H9 (cell line): ENCODE measurements around a stretch of chr2.

DNA sequence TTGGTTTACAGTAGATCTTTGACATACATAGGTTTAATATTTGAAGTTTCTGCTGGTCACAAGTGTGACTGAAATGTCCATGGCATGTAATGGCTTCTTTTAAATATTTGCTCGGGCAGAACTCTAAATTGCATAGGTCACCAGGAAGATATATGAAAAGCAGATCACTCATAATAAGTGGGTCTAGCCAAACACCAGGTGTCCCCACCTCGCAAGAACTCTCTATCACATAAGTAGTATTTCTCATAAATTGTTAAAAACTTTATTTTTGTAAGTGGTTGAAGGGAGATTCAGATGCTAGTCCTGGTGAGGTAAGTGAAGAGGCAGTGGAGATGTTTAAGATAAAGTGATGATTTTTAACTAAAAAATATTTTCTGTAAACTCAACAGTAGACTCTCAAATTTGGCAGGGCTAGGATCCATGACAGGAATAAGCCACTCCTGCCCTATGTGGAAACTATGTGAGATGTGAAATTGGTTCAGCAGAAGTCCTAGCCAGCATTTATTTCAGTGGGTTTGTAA lies 11.1 kb downstream of the CNOT11 start:
- PRO-cap: no peak

DNA sequence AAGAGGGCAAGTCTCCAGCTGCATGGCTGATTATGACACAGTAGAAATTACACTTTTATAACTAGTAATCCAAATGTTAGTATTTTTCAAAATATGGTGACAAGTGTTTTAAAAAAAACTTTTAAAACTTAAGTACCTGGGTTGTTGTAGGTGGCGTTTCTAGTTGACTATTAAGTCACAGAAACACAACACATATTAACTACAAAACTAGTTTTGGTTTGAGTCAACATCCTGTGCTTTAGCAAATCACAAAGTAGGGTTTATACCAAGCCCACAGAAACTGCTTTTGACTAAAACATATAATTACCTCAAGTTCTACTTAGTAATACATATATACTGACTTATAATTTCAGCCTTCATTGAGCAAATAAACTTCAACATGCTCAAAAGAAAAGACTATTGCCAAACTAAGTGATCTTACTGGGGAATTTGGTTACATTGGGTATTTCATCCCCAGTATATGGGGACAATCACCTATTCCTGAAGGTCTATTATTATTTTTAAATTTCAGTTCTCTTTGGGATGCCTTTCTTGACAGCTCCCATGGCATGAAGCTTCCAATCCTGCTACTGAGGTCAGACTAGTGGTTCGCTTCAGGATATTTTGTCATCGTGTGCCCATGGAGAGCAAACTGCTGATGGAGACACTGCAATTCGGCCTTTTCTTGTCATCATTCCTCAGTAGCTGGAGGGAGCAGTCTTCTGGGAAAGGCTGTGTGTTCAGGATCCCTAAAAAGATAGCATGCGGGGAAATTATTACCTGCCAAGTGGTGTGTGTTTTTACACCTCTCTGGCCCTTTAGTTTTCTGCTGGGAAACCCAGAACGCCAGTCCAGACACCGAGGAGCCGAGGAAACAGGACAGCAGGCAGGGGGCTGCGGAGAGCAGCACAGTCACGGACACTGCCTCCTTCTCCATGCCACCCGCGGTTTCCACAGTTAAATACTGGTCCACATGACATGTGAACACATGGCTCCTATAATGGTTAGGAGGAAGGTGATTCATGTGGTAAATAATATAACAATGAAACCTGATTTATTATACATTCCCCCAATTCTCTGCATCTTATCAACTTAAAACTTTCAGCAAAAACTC lies 20.0 kb downstream of the CNOT11 start:
- PRO-cap: no peak

DNA sequence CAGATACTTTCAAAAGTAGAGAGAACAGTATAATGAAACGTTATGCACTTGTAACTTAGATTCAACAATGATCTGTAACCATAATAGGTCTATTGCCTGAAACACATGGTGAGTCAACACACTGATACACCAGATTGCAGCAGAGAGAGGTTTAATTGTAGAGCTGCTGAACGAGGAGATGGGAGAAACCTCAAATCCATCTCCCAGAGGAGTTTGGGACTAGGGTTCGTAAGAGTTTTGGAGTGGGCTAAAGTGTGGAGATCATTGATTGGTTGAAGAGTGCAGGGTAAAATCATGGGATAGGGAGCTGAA lies 2.5 kb upstream of the RNF149 start:
- PRO-cap: no peak

GRCh38 chr2:101516953-101517876 lies 42.3 kb upstream of the RFX8 start:
- PRO-cap: no peak

DNA sequence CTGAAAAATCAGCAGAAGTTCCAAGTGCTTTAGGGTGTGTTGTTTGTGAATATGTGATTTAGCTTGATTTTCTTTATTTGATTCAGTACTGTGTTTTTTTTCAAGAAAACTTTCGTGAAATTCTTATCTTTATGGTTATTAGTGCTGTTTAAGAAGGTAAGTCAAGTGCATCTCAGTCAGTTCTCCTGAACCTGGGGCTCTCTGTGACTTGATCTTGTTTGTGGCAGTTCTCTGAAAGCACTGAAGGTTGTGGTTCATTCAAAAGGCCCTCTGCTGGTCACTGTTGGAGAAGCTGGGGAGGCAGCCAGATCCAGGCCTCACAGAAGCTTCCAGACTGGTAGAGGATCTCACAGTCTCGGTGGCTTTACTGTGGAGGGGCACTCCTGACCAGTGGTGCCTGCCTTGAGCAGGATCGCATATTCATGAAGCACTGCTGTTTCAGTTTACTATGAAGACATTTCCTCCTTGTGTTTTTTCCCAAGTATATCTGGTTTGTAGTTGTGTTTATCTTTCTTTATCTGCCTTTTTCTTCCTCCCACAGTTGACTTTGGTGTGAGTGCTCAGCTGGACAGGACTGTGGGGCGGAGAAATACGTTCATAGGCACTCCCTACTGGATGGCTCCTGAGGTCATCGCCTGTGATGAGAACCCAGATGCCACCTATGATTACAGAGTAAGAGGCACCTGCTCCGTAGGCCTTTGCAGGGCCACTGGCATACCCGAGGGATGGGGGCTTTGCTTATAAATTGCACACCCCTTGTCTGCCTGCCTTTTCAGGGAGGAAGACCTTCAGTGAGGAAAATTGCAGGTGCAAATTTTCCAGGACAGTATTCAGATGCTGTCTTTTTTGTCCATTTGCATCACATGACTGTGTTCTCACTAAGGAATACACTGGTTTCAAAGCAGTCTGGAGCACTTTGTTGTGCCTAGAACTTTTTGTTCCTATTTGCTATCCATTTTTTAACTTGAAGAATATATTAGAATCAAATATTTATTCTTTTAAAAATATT lies 134.0 kb downstream of the MAP4K4 start:
- PRO-cap: no peak

- PRO-cap: no peak
Measured at GRCh38 chr2:101869560-101869931, 122.2 kb upstream of the IL1R2 start.

DNA sequence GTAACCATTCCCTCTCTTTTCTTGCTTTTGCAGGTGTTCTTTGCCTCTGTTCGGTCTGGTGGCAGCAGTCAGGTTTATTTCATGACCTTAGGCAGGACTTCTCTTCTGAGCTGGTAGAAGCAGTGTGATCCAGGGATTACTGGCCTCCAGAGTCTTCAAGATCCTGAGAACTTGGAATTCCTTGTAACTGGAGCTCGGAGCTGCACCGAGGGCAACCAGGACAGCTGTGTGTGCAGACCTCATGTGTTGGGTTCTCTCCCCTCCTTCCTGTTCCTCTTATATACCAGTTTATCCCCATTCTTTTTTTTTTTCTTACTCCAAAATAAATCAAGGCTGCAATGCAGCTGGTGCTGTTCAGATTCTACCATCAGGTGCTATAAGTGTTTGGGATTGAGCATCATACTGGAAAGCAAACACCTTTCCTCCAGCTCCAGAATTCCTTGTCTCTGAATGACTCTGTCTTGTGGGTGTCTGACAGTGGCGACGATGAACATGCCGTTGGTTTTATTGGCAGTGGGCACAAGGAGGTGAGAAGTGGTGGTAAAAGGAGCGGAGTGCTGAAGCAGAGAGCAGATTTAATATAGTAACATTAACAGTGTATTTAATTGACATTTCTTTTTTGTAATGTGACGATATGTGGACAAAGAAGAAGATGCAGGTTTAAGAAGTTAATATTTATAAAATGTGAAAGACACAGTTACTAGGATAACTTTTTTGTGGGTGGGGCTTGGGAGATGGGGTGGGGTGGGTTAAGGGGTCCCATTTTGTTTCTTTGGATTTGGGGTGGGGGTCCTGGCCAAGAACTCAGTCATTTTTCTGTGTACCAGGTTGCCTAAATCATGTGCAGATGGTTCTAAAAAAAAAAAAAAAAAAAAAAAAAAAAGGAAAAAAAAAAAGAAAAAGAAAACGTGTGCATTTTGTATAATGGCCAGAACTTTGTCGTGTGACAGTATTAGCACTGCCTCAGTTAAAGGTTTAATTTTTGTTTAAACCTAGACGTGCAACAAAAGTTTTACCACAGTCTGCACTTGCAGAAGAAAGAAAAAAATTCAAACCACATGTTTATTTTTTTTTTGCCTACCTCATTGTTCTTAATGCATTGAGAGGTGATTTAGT lies 100.3 kb upstream of the IL1R2 start:
- PRO-cap: no peak

DNA sequence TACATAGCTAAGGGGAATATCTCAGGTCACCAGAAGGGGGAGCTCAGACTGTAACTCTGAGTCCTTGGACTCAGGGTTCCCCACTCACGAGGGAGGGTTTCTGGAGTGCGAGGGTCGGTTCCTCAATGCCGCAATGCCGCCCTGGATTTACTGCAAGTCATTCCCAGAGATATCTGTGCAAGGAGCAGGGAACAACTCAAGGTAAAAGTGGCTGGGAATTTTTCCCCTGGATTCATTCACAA lies 14.6 kb downstream of the IL1R2 start:
- PRO-cap: unidirectional peak, plus-strand start at position 83 of the sequence

DNA sequence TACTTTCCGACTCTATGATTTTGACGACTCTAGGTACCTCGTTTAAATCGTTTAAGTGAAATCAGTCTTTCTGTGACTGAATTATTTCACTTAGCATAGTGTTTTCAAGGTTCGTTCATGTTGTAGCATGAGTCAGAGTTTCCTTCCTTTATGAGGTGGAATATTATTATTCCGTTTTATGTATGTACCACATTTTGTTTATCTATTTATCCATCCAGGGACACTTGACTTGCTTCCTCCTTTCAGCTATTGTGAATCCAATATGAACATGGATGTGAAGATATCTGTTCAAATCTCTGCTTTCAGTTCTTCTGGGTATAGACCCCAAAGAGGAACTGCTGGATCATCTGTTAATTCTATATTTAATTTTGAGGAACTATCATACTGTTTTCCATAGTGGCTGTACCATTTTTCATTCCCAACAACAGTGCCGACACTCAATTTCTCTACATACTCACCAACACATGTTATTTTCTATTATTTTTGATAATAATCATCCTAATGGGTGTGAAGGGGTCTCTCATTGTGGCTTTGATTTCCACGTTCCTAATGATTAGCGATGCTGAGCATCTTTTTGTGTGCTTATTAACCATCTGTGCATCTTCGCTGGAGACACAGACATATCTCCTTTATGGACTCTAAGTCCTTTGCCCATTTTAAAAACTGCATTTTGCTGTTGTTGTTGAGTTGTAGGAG lies 19.3 kb downstream of the IL1R2 start:
- PRO-cap: no peak

DNA sequence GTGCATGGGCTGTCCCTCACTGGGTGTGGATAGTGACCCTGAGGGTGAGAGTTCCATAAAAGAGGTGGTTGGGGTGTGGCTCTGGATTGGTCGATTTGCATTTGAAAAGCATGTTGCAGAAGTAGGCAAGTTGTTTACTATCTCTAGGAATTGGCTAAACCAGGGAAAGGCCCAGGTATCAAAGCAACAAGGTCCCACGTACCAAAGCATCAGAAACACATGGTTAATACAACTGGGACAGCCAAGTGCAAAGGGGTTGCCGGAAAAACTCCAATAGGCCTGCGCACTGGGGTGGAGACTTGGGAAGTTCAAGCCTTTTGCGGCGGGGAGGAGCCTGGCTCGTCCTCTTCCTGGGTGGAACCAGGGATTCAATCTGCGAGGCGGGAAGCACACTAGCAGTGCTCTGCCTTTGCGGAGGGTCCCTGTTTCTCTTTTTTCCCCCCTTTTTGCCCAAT lies 43.2 kb downstream of the IL1R2 start:
- PRO-cap: no peak

GRCh38 chr2:102107617-102107989 lies 34.9 kb upstream of the IL1R1 start:
- PRO-cap: no peak

DNA sequence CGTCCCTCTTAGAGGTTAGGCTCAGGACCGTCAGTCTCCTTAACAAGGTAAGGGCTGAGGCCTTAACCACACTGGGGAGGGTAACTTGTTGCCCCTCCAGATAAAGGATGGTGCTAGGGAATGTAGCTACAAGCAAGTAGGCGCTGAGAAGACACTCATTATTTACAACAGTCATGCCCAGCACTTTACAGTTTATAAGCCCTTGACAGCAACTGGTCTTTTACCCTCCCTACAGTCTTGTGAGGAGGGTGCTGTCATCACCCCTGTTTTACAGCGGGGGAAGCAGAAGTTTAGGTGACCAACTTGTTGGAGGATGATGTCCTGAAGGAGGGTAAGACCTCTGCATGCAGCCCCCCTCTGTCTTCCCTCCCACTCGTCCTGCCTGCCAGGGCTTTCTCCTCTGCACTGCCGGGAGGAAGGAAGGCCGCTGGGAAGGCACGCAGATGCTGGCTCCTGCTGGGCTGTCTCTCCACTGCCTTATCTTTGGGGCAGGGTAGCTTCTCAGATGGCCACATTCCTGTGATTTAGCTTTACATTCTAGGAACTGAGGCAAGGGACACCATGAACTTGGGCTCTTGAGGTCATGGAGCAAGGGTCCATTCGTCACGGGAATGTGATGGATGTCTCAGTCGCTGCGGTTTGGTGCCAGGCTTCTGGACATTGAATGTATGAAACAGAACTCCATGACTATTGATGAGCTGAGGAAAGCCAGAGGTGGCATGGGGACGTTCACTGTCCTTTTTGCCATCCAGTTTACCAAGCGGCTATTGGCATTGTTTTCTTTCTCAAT lies 990 bp downstream of the IL1R1 start:
- PRO-cap: no peak

DNA sequence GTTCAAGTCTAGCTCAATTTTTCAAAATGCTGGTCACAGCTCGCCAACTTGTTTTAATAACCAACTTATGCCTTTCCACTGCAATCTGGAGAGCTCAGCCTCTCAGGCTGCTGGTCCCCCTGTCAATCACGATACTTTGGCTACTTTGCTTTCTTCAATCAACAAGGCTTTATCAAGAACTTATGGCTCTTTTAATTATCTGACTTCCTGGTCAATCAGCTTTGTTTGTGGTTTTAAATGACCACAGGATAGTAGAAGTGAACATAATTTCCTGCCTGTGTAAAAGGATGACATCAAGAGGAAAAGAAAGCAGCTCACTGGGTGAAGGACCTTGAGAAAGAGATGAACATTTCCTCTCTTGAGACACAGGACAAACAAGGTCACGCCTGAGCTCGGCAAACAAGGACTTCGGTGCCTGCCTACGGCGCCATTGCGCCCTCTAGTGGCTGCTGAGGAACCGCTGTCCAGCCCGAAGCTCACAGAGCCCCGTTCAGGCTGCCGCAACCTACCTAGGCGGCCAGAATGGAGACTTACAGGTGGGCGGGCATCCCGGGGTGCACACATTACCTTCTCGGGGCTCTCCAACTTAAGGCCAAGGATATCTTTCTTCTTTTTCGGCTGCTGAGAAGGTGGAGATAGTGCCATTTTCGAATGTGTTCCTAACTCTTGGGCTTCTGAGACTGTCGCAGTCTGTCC lies 53.9 kb downstream of the IL1RL2 start:
- PRO-cap: no peak

DNA sequence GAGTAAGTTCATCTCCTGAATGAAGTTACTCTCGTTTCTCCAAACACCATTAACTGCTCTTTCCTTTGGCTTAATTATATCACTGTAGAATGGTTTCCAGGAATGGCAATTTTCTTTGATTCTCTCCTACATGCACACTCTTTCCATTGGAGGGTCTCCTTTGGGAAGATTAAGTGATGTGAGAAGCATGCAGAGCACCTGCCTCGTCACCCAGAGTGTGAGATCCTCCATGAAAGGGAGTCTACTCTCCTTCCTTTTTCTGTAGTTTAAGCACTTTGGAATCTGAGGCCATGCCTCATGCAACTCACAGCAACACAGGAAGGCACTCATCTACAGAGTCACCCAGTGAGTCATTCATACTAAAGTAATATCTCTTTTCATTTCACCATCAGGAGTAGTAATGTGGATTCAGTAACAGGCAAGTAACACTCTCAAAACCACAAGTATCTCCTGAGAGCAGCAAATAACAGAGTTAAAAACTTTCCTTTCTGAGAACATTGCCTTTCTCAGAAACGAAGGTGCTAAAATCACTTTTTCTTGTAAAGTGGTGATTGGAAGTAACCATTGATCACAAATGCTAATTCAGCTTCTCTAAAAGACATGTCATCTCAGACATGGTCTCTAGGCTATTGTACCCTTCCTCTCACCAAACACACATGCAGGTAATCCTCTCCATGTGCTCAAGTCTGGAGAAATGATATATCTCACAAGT lies 52.8 kb upstream of the IL1RL1 start:
- PRO-cap: no peak

DNA sequence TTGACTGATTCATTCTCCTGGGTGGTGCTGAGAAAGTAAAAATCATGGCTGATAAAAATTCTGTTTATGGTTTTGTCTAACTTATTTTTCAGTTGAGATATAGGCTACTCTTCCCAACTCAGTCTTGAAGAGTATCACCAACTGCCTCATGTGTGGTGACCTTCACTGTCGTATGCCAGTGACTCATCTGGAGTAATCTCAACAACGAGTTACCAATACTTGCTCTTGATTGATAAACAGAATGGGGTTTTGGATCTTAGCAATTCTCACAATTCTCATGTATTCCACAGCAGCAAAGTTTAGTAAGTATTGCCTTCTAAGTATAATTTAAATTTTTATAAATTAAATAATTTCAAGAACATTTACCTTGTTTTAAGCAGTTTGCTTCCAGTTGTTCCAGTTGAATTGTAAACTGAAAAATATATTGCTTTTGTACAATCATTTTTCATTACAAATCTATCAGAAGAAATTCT lies 17.5 kb upstream of the IL18R1 start:
- PRO-cap: no peak

GRCh38 chr2:102634411-102635123 lies 15.2 kb downstream of the SLC9A2 start:
- PRO-cap: no peak

- PRO-cap: no peak
Measured at GRCh38 chr2:102803848-102804059, 41.9 kb downstream of the TMEM182 start.

GRCh38 chr2:104321754-104322076 lies 532.2 kb upstream of the POU3F3 start:
- PRO-cap: no peak

DNA sequence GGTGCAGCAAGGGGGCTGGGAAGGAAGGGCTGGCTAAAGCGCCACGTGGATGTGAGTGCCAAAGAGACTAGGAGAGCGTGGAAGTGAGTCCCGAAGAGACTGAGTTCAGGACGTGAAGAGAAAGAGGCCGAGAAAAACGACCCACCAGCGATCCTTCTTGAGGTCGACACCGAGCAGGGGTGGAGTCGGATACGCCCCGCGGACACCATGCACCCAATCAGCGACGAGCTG lies 238 bp upstream of the MRPS9 start:
- PRO-cap: bidirectional peak, plus-strand start outside the sequence, minus-strand start at position 168 of the sequence

- PRO-cap: no peak
Measured at GRCh38 chr2:105180516-105181027, 61.0 kb upstream of the GPR45 start.